Vagina (tissue), 1 donor: ENCODE measurements around the genes GPR146 and C7orf50.

GRCh38 chr7:962662-962872, 8.1 kb upstream of the ADAP1 start:
- PRO-cap: no peak
- RAMPAGE, long total RNA: no peak

DNA sequence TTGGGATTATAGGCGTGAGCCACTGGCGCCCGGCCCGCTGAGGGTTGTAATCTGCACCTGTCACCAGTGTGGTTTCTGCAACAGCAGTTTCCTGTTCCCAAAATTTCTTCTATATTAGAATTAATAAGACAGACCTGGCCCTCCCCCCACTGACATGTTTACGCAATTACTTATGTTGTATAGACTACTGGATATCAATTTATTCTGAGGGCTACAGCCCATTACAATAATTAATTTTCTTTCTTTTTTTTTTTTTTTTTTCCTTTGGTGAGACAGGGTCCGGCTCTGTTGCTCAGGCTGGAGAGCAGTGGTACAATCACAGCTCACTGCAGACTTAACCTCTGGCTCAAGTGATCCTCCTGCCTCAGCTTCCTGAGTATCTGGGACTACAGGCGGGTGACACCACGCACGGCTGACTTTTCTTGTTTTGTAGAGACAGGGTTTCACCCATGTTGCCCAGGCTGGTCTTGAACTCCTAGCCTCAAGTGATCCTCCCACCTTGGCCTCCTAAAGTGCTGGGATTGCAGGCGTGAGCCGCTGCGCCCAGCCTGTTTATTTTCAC, 9.4 kb downstream of the COX19 start:
- PRO-cap: no peak
- RAMPAGE, long total RNA: no peak

GRCh38 chr7:1043948-1045262, at the start of gene GPR146:
TSS of gene GPR146 (plus strand) at chr7:1044546.
- PRO-cap: bidirectional peak, plus-strand start at chr7:1044554, minus-strand start at chr7:1044417
- RAMPAGE, long total RNA: no peak

DNA sequence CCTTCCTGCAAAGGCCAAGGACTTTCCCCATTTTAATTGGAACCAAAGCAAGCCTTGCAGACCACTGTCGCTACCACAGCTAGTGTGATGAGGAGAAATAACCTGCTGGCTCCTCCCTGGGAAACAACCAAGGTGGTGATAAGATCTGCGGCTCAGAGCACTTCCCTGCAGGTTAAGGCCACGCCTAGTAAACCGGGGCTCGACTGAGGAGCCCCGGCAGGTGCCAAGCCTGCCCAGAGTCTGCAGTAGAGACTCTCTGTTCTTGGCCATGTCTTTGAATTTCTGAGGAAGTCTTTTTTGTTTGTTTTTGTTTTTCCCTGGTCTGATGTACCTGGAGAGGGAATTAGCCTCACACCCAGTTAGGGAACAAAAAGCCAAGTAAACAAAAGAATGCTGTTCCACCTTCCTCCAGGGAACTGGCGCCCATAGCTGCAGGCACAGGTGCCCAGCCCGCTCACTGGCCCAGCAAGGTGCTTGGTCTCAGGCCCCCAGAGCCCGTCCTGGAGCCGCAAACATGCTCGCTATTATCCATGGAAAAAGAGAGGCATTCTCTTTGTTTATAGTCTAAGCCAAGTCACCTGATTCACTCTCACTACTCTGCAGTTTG, 2.5 kb downstream of the GPR146 start:
- PRO-cap: no peak
- RAMPAGE, long total RNA: no peak

DNA sequence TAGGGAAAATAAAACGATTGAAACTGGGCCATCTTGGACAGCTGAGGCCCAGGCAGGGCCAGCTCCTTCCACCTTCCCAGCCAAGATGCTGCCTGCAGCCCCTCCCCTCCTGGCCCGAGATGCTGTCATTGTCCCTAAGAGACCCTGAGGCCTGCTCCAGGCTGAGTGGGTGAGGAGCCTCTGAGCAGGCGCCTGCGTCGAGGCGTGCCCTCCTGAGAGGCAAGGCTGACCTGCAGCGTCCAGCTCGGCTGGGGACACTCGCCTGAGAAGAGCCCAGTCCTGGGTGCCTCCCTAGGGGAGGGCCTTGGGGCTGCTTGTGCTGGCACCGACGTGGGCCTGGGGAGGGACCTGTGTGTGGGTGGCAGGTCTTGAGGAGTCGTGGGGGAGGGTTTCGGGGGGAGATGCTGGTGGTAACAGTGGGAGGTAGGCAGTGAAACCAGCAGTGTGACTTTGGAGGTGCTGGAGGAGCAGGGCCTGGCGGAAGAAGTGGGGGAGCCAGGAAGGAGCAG, 7.8 kb downstream of the GPR146 start:
- PRO-cap: no peak
- RAMPAGE, long total RNA: no peak

DNA sequence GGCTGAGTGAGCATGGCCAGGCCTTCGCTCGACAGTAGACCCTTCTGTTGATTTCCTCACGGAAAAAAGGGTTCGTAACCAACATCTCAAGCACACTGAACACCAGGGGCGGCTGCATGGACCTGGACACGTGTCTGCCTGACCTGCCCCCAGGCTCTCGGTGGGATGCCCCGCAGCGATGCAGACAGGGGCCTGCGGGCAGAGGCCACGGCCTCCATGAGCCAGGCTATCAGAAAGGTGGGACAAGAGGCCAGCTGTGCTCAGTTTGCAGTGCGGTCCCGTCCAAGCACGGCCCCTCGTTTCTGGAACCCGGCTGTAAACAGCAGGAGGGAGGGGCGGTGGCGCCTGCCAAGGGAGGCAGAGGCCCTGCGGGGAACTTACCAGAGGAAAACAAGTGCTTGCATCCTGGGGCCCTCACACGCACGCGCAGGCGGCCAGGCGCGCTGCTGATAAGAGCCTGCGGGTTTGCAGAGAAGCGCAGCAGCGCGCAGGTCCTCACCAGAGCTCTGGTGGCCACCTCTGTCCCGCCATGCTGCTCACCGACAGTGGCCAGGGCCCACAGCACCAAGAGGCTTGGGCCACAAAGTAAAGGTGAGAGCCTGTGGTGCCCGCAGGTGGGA, 10.7 kb downstream of the GPR146 start:
- PRO-cap: bidirectional peak, plus-strand start at position 478 of the sequence, minus-strand start at position 302 of the sequence
- RAMPAGE, long total RNA: no peak

DNA sequence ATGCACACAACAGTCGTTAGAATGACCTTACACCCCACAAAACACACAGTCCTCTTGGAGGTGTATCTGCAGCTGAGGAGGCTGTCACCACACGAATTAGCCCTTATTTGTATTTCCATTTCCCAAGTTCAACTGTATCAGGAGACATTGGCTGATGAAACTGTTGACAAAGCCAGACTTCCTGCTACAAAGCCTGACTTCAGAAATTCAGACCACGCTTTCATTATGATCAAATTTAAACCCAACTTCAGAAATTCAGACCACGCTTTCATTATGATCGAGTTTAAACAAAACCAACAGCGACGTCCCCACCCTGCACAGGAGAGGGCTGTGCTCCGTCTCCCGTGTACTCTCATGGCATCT, 15.5 kb downstream of the GPER1 start:
- PRO-cap: no peak
- RAMPAGE, long total RNA: no peak

GRCh38 chr7:1104605-1105260, 16.8 kb downstream of the GPER1 start:
- PRO-cap: no peak
- RAMPAGE, long total RNA: no peak

GRCh38 chr7:1127092-1127487, 11.0 kb downstream of the C7orf50 start:
- PRO-cap: no peak
- RAMPAGE, long total RNA: no peak

- PRO-cap: unidirectional peak, minus-strand start at chr7:1138080; bidirectional peak, plus-strand start at chr7:1138423, minus-strand start at chr7:1138276
- RAMPAGE, long total RNA: start-site peak on the minus strand at chr7:1138250-1138271, 224 reads
Observed at GRCh38 chr7:1137611-1138756, at the start of gene C7orf50. TSS of gene C7orf50 (minus strand) at chr7:1138247.

GRCh38 chr7:1156543-1157616, 3.1 kb downstream of the ZFAND2A start:
- PRO-cap: no peak
- RAMPAGE, long total RNA: no peak

DNA sequence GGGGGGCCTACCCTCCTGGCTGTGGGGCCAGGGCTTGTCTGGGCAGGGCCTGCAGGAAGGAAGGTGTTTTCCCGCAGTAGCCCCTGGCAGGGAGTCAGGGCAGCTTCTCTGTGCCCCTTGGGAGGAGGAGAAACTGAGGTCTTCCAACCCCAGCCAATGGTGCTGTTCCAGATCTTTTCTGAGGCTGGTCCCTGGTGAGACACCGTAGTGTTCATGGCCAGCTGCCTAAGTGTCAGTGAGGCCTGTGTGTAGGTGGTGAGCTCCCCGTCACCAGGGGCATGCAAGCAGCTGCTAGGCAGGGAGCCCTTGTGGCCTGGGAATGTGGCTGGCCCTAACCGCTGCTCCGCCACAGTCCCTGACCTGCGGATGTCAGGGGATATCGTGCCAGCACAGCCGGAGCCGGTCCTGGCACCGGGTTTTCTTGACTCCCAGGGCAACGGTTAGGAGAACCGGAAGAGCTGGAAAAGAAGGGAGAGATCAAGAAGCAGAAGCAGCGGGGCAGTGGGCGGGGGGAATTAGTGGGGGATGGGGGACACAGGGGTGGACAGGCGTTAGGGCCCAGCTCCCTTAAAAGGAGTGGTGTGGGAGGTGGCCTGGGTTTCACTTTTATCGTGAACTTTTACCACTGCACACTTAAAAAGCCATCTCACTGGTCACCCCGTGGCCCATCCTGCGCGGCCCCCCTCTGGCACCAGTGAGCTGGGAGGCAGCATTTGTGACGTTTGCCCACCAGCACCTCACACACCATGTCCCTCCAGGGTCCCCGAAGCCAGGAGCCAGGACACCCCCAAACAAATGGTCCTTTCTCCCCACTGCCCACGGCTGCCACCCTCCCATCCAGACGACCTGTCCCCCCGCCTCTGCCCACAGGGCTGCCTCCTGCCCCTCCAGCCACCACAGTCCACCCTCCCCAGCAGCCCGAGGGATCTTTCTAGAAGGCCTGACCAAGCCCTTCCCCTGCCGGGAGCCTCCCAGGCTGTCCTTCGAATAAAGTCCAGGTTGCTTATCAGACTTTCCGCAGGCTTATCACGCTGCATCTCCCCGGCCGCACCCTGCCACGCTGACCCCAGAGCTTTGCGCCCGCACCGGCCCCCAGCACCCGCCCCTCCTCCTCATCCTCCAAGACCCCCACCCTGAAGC, 1.7 kb upstream of the MICALL2 start:
- PRO-cap: unidirectional peak, plus-strand start at position 463 of the sequence
- RAMPAGE, long total RNA: no peak

DNA sequence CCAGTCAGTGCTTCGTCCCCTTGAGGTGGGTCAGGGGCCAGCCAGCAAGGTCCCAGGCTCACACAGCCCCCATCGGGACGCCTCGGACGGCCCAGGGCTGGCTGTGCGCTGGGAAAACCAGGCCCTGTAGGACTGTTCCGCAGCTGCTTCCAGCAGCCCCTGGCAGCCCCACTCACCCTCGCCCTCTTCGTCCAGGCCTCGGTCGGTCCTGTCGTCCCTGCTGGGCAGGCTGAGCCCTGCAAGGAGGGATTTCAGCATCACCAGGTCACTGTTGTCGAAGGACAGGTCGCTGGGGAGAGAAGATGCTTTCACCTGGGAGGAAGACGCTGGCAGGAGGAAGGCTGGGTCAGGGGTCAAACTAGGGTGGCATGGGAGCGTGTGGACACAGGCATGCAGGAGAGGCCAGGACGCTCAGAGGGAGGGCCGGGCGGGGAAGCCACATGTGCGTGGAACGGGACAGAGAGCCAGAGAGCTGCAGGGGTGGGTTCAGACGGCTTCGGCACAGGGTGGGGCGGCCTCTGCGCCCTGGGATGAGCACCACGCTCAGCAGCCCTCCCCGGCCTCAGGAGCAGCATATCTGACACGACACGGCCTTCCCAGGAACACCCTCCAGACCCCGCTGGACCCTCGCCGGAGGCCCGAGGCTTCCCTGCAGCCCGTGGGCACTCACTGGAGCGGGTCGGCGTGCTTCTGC, 13.8 kb upstream of the MICALL2 start:
- PRO-cap: no peak
- RAMPAGE, long total RNA: no peak

DNA sequence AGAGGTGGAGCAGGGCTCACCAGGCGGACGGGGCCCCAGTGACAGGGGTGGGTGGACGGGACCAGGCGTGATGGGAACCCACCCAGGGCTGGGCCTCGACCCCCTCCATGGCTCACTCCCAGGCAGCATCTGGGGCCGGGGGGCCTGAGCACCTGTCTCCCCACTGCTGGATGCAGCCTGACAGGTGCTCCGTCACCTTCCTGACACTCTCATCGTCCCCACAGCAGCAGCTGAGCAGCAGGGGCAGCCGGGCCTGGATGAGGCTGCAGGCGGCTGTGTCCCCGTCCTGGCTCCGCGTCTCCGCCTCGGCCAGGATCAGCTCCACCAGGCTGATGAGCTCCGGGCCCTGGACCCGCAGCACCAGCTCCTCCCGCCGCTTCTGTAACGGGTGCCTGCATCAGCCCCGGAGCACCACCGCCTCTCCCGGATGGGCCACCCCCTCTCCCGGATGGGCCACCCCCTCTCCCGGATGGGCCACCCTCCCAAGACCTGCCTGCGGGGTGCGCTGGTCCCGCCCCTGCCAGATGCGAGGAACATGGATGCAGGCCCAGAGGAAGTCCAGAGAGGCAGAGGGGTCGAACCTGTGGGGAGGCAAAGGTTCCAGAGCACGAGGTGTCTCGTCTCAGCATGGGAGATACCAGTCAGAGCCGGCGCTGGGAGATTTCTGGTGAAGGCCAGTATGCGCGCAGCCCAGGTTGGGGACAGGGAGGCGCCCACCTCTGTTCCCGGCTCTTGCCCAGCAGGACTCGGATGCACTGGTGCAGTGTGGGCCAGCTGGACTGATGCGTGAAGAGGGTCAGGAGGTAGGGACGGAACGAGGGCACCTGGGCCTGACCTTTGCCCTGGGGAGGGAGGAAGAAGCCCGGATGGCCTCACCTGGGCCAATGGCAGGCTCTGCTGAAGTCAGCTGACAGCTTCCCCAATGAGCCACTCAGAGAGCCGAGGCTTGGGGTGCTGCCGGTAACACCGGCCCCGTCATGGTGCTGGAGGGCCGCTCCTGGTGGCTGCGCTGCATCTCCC, 17.1 kb upstream of the MICALL2 start:
- PRO-cap: no peak
- RAMPAGE, long total RNA: no peak

DNA sequence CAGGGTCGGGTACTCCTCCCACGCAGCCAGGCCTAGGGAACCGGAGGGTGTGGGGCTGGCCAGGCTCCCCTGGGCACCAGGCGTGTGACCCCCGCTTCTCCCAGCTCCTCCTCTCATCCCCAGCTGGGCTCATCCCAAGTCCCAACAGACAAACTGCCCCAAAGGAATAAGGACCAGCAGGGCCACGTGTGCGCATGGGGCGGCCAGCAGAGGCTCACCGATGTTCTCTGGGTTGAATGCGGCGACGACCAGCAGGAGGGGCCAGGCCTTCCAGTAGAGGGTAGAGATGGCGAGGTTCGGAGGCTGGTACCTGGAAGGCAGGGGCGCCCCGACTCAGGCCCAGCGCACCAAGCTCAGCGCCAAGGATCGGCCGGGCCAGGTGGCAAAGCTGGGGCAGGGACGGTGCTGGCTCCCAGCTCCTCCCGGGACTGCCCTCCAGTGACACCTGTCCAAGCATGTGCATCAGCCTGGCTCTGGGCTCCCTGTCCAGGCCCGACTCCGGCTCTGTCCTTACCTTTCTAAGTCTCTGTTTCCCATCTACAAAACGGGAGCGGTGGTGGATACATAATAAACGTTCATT, 14.7 kb downstream of the INTS1 start:
- PRO-cap: no peak
- RAMPAGE, long total RNA: no peak

- PRO-cap: bidirectional peak, plus-strand start at chr7:1531681, minus-strand start at chr7:1531641
- RAMPAGE, long total RNA: no peak
Observed at GRCh38 chr7:1531474-1532123, 1.1 kb downstream of the MAFK start.

DNA sequence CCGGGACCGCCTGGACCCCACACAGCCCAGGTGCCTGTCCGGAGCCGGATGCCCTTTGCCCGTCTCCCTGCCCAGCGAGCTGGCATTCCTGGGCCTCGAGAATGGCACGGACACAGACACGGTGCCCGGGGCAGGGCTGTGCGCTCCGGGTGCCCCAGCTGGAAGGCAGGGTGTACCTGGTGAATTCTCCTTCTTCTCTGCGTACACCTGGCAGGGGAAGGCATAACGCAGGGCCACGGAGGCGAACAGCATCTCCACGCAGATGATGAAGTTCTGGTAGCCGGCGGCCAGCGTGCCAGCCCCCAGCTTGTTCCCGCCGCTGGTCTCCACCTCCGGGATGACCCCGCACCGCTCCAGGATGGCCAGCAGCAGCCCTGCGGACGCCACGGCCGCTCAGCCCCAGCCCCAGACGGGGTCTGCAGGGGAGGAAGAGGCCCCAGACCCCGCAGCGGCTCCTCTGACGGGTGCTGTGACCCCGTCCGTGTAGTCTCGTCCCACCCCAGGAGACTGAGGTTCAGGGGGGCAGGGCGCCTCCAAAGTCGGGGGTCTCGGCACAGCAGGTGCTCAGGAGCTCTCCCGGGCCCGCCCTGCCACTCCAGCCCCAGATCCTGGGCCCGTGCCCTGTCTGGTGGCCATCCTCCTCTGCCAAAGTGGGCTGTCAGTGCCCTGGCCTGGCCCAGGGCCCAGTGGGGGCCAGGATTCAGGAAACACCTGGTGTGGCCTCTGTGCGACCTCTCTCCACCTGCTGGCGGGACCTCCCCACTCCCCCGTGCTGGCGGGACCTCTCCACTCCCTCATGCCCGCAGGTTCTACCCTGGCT, 8.2 kb downstream of the TMEM184A start:
- PRO-cap: no peak
- RAMPAGE, long total RNA: no peak

GRCh38 chr7:1619314-1619687, 49.5 kb upstream of the PSMG3 start:
- PRO-cap: no peak
- RAMPAGE, long total RNA: no peak

GRCh38 chr7:1708143-1708689, 38.1 kb downstream of the ELFN1 start:
- PRO-cap: no peak
- RAMPAGE, long total RNA: no peak

DNA sequence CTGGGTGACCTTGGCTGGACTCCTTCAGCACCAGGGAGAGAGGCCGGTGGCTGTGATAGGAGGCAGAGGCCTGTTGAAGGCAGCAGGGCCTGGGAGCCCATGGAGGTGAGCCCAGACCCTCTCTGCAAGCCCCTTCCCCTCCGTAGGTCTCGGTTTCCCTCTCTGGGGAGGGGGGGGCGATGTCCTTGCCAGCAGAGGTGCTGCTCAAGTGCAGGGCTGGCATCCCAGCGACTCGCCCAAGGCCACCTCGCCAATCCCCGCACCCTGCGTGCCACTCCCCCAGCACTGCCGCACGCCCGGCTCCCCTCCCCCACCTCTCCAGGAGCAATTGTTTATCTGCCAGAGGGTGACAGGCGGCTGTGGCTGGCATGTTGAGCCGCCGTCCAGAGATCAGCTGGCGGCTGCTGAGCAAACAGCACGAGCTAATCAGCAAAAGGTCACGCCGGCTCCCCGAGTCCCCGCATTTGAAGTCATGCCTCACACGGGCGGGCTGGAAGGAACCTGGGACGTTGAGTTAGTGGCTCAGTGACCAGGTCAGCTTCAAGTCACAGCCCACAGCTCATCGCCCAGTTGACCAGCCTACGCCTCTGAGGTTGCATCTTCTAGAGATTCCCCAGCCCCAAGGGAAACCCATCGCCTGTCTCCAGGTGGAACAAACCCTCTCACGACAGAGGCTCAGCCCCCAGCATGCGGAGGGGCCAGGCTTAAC, 43.7 kb downstream of the ELFN1 start:
- PRO-cap: no peak
- RAMPAGE, long total RNA: no peak